Metastatic Liver Carcinoma in the Adrenal Gland (tissue), 2 donors: Measurements from ENCODE around the genes WIPF1, HOXD10 and HOXD1.

GRCh38 chr2:174595055-174595555 lies 2.5 kb downstream of the WIPF1 start:
- PRO-cap, 2 experiments = no peak in any of the 2 experiments

- PRO-cap, 2 experiments = peak in 2 of 2 experiments; most common plus-strand start chr2:174597968 (in 1); most common minus-strand start chr2:174597802 (in 1)
Measured at GRCh38 chr2:174597507-174598100, at the start of gene WIPF1. Gene WIPF1, minus strand, starts transcription at chr2:174597804.

- PRO-cap, 2 experiments = no peak in any of the 2 experiments
Measured at GRCh38 chr2:174599311-174599870, 1.8 kb upstream of the WIPF1 start.

- PRO-cap, 2 experiments = no peak in any of the 2 experiments
Measured at GRCh38 chr2:174681430-174682479, 82.5 kb downstream of the CHRNA1 start.

GRCh38 chr2:174787435-174788112 lies 23.3 kb upstream of the CHRNA1 start:
- PRO-cap, 2 experiments = no peak in any of the 2 experiments

DNA sequence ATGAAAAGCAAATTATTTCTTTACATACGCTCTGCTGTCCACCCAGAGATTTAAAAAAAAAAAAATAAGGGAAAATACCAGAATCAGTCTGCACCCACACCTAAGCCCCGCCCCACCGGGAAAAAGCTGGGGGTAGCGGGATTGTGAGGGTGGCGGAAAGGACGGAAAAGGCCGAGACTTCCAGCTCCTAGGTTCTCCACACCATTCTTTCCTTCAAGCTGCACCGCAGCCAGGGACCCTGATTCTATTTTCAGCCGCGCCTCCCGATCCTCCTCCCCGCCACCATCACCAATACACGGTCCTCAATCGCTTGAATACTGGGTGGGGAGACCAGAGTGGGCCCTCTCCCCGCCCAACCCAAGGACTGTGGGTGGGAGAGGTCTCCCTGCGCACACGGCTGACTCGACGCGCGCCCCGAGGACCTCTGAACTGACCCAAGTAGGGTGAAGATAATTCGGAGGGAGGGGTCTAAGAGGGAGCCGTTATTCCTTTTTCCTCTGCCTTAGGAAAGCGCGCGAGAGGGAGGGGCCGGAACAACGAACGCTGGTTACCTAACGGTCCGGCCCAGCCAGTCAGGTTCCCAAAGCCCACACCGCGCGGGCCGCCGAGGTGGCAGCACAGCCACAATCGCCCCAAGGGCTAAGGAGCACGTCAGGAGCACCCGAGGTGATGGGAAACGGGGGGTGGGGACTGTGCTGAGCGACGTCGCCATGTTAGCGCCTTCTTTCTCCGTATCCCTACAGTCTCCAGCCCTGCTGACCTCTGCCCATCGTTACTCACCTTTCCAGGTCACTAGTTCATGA lies 532 bp downstream of the ATF2 start:
- PRO-cap, 2 experiments = peak in 2 of 2 experiments; most common plus-strand start position 152 of the sequence (in 2); most common minus-strand start position 504 of the sequence (in 1)

DNA sequence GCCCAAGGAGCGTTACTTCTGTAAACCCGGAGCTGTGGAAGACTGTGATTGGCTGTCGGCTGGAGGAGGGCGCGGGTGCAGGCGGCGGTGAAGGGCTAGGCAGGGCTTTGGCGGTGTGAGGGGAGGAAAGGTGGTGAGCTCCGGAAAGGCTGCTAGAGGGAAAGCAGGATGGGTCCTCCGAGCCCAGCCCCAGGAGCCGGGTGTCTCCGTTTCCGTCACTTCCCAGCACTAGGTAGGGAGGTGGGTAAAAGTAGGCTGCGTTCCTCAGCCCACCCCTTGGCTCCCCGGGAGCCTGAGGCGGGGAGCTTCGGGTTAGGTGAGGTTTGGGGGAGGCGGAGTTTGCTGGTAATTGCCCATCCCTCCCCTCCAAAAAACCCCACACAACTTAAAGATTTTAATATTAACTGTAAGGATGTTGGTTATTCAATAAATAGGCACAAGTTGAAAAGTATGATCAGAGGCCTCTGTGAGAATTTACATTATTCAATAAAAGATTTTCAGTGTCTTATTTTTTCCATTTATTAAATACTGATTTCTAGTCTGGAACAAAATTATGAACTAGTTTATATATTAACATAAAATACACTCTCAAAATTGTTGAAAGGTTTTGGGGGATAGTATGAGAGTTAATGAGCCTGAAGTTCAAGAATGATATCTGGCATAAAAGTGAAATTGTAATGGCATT lies 600 bp upstream of the ATF2 start:
- PRO-cap, 2 experiments = peak in 2 of 2 experiments; most common plus-strand start position 45 of the sequence (in 1)

DNA sequence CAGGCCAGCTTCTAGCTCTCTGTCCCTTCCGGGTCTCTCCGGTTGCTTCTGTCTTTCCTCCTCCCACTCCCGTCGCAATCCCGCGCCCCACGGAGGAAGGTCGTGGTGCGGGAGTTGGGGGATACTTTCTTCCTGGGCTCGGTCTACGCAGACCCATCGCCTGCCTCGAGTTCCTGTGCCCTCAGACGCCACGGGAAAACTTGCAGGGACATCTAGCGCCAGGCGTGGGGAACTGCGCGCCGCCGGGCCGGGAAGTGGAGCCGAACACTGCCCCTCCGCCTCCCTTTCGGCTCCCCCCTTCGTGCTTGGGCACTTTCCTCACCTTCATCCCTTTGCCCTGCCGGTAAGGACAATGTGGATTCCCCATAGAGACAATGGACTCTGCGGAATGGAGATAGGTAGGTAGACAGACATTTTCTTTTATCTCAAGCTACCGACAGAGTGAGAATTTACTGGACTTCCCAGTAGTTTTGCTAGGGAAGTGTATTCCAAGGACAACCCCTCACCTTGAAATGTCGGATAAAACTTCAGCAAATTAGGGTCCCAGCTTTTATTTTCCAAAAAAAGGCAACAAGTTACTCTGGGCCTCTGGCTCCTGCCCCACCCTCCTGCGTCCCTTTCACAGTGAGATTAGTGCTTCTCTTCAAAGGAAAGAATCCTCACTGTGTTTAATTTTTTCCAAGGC lies 4.1 kb upstream of the HOXD13 start:
- PRO-cap, 2 experiments = no peak in any of the 2 experiments

DNA sequence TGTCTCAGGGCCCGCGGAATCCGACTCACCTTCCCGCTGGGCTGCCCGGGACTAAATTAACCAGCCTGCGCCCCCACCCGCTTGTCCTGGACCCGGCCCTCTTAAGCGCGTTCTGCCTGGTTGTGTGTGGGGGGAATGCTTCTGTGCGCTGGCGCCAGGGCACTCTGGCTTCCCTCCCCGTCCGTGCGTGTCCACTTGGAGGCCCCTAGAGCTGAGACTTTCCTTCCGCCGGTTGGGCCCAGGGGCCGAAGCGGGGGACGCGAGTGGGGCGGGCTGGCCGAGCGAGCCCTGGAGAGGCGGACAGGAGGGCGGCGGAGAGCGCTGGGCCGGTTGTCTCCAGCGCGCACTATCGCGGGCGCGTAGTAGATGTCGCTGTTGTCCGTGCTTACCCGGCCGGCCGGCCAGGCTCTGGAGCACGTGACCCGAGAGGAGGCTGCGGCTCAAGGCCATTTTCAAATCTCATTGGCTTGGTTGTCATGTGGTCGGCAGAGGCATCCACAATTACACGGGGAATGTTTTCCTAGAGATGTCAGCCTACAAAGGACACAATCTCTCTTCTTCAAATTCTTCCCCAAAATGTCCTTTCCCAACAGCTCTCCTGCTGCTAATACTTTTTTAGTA lies at the start of gene HOXD10:
TSS of gene HOXD10 (plus strand) at position 521 of the 621 bp plus-strand sequence.
- PRO-cap, 2 experiments = no peak in any of the 2 experiments

DNA sequence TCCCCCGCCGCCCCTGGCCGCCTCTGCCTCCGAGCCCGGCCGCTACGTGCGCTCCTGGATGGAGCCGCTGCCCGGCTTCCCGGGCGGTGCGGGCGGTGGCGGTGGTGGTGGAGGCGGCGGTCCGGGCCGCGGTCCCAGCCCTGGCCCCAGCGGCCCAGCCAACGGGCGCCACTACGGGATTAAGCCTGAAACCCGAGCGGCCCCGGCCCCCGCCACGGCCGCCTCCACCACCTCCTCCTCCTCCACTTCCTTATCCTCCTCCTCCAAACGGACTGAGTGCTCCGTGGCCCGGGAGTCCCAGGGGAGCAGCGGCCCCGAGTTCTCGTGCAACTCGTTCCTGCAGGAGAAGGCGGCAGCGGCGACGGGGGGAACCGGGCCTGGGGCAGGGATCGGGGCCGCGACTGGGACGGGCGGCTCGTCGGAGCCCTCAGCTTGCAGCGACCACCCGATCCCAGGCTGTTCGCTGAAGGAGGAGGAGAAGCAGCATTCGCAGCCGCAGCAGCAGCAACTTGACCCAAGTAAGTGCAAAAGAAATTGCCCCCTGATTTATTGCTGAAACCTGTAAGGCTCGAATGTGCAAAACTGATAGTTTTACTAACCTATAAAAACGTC lies 655 bp downstream of the HOXD9 start:
- PRO-cap, 2 experiments = no peak in any of the 2 experiments

- PRO-cap, 2 experiments = no peak in any of the 2 experiments
Measured at GRCh38 chr2:176127989-176128678, 1.4 kb upstream of the HOXD8 start.

DNA sequence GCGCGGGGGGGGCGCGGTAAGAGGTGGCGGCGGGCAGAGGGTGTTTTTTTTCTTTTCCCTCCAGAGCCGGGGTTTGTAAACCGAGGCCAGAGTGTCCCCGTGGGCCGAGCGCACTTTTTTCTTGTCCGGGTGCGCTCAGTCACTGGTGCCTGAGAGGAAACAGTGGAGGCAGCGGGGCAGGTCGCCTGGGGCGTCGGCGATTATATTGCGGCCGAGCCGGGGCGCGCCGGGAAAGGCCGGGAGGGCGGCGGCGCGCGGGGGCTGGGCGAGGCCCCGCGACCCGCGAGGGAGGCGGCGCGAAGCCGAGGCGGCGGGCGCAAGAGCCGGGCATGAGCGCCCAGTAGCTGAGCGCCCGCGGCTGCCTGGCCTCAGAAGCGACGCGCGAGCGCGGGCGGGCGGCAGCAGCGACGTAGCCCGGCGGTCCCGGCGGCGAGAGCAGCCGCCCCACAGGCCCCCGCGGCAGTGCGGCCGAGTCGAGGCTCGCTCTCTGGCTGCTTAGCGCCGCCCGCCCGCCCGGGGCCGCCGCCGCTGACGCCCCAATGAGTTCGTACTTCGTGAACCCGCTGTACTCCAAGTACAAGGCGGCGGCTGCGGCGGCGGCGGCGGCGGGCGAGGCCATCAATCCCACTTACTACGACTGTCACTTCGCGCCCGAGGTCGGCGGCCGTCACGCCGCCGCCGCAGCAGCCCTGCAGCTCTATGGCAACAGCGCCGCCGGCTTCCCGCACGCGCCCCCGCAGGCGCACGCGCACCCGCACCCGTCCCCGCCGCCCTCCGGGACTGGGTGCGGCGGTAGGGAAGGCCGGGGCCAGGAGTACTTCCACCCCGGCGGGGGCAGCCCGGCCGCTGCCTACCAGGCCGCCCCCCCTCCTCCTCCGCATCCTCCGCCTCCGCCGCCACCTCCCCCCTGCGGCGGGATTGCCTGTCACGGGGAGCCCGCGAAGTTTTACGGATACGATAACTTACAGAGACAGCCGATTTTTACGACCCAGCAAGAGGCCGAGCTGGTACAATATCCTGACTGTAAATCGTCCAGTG lies 642 bp downstream of the HOXD8 start:
- PRO-cap, 2 experiments = peak in 1 of 2 experiments; most common plus-strand start position 152 of the sequence (in 1)

DNA sequence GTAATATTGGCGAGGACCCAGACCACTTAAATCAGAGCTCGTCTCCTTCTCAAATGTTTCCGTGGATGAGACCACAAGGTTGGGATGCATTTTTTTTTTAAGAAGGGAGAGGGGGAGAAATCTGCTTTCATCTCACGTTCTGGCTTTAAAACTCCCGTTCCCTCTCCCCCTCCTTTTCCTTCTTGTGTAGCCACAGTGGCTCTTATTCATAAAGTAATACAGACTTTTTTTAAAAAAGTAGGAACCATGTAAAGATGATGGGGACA lies 1.3 kb downstream of the HOXD8 start:
- PRO-cap, 2 experiments = no peak in any of the 2 experiments

DNA sequence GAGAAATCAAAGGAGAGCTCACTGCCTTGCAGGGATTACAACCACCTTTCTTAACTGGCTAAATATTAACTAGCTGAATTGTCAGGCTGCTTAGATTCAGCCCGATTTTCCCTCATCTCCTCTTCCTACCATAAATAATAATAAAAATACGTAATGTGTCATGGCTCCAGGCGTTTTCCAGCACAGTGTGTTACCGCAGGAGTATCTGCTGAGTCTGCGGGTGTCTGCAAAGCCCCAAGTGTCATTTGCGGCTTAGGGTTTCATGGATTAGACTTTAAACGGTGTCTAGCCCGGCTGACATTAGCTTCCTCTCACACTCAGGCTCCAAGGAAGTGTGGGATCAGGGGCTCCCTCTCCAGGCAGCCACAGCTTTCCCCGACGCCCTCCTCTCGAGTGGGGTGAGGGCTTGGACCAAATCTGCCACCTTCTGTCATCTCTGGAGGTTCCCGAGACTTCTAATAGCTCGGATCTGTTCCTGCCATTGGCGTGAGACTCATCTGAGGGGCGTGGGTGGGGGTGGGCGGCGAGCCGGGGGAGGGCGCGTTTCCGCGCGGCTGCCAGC lies 14.1 kb upstream of the HOXD1 start:
- PRO-cap, 2 experiments = no peak in any of the 2 experiments

GRCh38 chr2:176187989-176188914 lies at the start of gene HOXD1:
Gene HOXD1, plus strand, starts transcription at chr2:176188668.
- PRO-cap, 2 experiments = peak in 2 of 2 experiments; most common plus-strand start chr2:176188668 (in 2)

DNA sequence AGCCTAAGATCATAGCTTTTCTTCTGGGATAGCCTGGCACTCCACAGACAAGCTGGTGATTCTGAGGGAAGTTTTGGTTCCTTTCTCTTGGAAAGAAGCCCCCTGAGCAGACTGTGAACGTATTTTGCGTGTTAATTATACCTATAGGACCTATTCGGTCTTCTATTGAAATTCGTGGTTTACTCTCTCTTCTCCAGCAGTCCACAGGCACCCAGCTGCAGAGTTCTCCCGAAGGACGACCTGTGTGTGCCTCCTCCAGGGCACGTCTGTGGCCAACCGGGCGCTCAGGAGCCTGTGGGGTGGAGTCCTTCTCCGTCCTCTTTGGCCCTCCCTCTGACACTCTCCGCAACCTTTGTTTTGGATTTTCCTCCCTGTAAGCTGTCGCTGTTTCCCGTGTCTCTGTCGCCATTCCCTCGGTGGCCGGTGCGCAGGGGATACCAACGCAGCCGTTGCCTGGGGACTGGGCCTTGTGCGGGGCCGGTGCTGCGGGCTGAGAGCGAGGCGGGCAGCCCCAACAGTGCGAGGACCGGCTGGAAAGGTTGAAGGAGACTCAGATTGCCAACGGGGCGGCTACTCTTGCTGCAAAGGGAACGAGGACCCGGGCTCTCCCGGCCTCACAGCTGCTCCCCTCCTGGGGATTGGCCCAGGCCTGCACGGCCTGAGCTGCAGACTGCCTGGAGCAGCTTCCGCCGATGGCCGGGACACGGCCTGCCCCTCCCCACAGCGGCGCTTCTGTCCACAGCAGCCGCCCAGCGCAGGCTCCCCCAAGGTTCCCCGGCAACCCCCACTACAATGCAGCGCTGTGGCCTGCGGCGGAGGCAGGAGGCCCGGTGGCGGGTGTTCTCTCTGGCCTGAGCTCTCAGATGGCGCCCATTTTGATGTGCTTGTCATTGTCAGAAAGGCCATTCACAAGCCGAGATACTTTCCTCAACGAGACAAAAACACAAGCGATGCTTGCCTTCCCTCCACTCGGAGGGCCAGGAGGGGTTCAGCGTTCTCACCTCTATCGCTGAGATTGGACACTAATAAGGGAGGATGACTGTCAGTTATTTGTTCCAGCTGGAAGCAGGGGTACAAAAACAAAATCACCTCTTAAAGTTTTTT lies 221.1 kb downstream of the MTX2 start:
- PRO-cap, 2 experiments = no peak in any of the 2 experiments

GRCh38 chr2:176500902-176501511 lies 231.8 kb downstream of the MTX2 start:
- PRO-cap, 2 experiments = no peak in any of the 2 experiments

DNA sequence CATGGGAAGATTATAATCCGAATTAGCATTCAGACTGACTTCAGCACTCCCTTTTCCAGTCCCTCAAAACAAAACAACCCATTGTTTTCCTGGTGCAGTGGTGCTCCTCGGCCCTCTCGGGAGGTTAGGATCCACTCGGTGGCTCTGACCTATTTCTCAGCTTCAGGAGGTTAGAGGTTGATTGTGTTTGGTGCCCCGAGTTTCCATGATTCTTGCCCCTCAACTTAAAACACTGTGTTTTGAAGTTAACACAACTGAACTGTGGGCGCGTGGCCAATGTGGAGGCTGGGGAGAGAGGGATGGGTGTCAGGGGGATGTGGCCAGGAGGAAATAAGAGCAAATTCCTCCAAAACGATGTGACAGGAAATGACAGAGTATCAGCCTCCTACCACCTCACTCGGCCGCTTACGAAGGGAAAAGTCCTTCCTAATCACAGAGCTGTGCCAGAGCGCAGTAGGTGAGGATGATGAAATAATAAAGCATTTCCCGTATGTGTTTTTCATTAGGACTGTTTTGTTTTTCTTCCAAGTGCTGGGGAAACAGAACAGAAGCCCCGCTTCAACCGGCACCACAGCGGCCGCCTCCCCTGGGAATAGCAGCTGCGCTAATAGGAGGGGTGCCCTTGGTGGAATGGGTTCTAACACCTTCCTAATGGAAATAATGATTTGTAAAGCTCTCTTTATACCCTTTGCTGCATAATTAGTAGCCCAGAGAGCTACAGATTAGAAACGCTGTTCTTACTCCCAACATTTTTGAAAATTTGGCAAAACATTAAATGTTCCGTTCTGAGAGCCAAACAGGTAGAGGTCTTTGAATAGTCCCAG lies 440.3 kb downstream of the MTX2 start:
- PRO-cap, 2 experiments = no peak in any of the 2 experiments

- PRO-cap, 2 experiments = no peak in any of the 2 experiments
Measured at GRCh38 chr2:176826358-176826556, 386.3 kb upstream of the HNRNPA3 start.

DNA sequence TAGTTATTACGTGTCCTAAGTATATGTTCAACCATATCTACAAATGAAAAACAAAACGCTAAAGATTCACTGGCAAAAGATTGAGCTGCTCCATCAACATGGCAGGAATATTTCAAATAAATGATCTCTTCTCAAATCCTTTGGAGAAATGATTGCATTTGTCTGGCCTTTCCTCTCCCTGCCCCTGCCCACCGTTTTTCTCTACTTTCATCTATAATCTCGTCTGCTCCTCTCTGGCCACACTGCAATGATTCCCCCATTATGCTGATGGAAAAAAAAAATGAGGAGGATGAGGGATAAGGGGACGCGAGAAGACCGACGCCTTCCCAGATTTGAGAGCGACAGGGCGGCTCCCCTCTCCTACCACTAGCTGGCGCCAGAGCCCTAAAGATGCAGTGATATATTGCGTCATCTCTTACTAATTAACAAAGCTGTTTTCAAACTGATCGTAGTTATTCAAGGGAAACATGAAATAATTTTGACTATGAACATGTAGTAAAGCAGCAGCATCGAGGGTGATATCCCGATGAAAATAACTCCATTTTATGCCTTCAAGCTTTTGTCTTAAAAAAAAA lies 48.1 kb upstream of the HNRNPA3 start:
- PRO-cap, 2 experiments = no peak in any of the 2 experiments